HTERT-HM (cell line): Measurements from ENCODE around the genes GP2 and ACSM2A.

DNA sequence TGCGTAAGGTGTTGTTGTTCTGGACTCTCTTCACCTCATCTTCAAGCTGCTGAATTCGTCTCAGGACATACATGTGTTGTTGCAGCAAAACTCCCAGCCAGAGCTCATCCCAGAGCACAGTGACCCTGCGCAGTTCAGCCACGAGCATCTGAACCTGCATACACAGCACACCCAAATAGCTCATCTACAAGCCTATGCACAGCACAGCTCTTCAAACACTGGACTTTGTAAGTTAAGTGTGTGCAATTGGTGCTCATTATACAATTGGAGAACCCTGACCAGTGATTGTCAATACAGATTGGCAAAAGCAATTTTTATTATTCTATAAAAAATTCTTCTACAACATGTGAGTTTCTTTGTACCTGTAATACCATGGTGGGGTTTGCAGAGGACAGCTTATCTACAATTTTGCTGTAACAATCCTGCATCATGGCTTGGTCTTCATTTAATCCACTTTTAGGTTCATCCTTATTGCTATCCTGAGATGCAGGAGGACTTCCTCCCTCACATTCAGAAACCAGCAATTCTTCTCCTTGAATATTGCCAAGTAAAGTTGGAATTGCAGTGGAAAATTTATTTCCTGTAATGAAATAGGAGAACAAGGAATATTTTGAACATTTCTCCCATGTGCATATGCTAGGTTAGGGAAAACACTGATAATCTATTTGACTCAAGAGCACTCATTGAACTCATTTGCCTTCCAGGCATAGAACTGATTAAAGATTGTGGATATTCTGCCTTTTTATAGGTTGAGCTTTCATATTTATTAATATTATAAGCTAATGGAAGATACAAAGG lies 46.3 kb upstream of the ARL6IP1 start:
- RRBS, result no CpG with 5 or more reads among the region's 4 CpGs

DNA sequence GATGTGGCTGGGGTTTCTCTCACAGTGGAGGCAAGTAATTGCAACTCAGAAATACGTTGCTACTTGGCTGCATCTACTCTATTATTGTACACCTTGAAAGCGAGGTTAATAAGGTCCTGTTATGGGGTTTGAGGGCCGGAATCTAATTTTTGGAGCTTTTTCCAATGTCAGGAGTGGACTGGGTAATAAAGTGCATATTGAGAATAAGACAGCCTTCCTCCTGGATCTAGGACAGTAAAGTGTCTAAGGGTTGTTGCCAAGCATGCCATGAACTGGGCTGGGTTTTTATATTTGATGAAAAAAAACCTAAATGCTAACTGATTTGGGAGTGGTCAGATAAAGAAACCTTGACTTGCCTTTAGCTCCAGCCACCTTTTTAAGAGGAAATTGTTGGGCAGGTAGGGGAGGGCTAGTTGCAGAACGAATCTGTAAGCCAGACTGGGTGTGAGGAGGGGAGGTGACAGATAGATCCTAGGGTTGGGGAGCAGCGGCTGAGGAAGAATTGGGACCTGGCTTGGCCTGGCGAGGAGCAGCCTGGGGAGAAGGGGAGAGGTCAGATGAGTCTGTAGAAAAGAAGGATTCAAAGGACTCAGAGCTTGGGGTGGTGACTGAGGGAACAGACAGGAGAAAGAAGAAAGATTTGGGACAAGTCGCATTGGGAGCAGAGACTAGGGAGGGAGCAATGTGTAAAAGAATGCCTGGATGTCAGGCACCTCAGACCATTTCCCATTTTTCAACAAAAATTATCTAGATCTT lies 12.1 kb downstream of the TMC7 start:
- RRBS, result no CpG with 5 or more reads among the region's 7 CpGs

GRCh38 chr16:19135769-19136653 lies 22.2 kb downstream of the ITPRIPL2 start:
- RRBS, result no CpG with 5 or more reads among the region's 13 CpGs

GRCh38 chr16:19210479-19211420 lies 42.7 kb downstream of the SYT17 start:
- RRBS, result 0% methylated on average over 1 of the region's 17 CpGs

DNA sequence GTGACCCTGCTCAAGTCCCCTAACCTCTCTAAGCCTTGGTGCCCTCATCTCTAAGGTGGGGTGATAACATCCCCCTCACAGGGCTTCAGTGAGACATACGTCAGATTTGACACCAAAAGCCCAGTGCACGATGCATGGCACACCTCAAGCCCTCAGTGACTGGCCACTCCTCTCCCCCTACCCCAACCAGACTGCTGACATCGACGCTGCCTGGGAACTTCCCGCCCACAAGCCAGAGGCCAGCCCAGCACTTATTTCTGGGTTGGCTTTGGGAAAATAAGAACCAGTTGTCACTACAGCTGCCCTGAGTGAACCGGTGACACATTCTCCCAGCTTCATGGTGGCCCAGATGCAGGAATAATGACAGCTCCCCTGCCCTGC lies 9.6 kb downstream of the KNOP1 start:
- RRBS, result no CpG with 5 or more reads among the region's 6 CpGs

- RRBS, result no CpG with 5 or more reads among the region's 3 CpGs
These were observed 44.0 kb downstream of the GPRC5B start for GRCh38 chr16:19840543-19841148.

- RRBS, result no CpG with 5 or more reads among the region's 7 CpGs
These were observed 24.8 kb downstream of the GPRC5B start for GRCh38 chr16:19859716-19860281.

- RRBS, result no CpG with 5 or more reads among the region's 3 CpGs
These were observed 3.0 kb downstream of the GP2 start for GRCh38 chr16:20324212-20324790.

DNA sequence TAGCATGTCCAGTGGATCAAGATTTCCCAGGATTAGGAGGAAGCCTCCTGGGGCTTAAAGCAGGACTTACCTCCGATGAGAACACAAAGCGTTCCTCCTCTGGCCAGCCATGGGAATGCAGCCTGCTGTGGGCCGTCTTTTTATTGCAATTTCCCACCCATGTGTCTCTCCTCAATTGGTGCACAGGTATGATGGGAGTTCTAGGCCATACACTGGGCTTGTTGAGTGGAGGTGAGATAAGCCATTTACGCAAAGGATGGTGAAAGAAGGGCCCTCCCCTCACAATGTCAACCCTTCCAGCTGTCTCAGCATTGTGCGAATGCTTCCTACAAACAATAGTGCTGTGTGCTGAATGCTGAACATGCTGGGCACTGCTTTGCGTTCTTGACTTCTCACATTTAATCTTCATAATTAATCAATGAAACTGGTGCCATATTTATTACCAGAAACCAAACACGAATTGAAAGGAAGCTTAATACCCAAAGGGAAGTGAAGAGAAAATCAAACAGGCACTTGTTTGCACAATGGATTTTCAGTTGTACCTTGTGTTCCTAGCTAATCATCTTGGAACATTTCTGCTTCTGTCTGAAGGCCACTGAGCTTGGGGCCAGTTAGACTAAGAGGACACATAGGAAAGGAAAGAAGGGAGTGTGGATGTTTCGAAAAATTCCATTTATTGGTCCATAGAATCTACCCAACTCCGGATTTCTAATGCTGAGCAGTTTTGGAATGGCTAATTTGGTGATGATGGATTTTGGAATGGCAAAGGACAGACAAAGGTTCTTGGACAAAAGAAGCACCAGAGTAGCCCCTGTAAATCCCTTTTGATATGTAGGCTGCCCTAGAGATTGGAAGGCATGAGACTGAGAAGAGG lies at the start of gene GP2:
TSS of gene GP2 (minus strand) at position 117 of the 874 bp plus-strand sequence.
- RRBS, result no CpG with 5 or more reads among the region's 9 CpGs

DNA sequence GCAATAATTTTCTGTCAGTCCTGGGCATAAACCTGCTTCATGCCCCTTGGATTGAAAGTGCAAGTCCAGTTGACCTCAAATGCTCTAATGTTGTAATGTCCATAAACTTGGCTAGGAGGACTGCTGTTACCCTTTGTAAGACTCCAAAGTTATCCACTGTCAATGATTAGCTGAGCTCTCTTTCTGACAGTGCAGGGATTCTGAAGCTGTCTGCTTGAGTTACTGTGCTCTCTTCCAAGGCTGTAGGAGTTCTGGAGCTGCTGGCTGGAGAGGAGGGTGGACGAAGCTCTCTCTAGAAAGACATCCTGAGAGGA lies at the start of gene ACSM2A:
TSS of gene ACSM2A (plus strand) at position 162 of the 314 bp plus-strand sequence.
- RRBS, result no CpG with 5 or more reads among the region's 1 CpG

DNA sequence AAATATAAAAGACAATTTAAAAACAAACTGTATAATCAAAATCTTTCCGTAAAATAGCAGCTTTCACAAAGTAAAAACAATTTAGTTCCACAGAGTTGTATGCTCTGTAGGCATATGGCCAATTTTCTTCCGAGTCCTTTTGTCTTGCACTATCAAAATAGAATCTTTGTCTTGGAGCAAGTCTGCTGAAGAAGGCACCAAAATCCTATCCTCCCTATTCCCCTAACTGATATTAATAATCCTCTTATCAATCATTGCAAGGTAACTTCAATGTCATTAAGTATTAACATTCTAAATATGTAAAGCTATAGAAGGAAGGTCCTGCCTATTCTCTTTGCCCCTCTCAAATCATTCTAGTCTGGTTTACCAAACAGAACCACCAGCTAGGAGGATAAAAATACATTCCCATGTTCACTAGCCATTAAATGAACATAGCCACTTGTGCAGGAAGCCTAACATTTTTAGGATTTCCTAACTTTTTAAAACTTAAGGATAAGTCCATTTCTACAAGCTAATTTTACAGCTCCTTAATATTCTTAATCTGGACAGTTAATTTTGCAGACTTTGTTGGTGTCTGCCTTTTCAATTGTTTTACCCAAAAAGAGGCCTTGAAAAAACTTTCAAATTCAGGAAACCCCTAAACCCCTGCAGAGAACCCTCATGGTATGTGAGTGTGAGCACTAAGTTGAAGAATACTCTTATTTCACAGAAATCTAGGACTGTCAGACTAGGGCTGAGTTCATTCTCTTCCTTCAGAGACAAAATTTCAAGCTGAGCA lies 7.3 kb downstream of the THUMPD1 start:
- RRBS, result no CpG with 5 or more reads among the region's 2 CpGs

GRCh38 chr16:21283275-21284228 lies 5.5 kb upstream of the CRYM start:
- RRBS, result 7% methylated on average over 5 of the region's 64 CpGs

GRCh38 chr16:21364163-21364830 lies 86.2 kb upstream of the CRYM start:
- RRBS, result no CpG with 5 or more reads among the region's 10 CpGs

DNA sequence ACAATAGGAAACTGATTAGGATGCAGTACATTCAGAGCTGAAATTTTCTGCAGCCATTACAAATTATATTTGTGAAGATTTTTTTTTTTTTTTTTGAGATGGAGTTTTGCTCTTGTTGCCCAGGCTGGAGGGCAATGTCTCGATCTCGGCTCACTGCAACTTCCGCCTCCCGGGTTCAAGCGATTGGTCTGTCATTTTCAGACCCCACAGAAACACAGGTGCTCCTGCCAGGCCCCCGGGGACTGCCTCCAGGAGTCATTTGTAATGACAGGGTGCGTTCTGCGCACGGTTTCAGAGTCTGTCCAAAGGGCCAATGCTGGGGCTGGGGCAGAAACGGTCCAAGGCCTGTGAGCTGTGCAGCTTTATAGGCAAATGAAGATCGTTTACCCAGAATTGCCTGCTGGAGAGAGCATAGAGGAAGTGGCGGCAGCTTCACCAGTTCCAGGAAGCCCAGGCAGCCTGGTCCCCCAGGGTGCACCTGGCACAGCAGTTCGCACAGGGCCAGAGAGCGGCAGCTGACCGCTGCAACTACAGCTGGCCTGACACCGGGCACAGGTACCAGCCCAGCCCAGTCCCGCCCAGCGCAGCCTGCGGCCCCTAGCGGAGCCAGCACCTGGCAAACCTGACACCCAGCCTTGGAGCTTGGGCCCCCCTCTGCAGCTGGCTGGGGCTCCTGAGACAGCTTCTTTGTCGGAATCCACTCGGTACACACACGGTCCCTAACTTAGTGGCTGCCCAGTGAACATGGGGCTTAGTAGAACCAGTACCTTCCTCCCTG lies 92.5 kb upstream of the METTL9 start:
- RRBS, result 86% methylated on average over 3 of the region's 23 CpGs

DNA sequence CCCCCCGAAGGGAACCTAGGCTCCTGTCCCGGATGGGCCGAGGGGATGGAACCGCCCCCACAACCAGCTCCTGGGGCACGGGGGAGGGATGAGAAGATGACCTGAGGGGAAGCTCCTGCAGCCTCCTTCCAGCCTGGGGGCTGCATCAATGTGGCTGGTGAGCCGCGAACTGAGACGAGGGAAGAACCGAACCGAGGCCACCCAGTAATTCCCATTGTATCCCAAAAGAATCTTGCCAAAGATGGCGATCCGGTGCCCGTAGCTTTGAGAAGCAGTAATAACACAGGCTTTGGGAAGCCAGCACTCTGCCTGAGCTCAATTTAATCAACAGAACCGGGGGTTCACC lies 78.6 kb upstream of the METTL9 start:
- RRBS, result no CpG with 5 or more reads among the region's 14 CpGs

- RRBS, result no CpG with 5 or more reads among the region's 38 CpGs
These were observed 44.6 kb upstream of the METTL9 start for GRCh38 chr16:21554574-21555361.

GRCh38 chr16:22026801-22027088 lies 18.8 kb downstream of the MOSMO start:
- RRBS, result no CpG with 5 or more reads among the region's 1 CpG

DNA sequence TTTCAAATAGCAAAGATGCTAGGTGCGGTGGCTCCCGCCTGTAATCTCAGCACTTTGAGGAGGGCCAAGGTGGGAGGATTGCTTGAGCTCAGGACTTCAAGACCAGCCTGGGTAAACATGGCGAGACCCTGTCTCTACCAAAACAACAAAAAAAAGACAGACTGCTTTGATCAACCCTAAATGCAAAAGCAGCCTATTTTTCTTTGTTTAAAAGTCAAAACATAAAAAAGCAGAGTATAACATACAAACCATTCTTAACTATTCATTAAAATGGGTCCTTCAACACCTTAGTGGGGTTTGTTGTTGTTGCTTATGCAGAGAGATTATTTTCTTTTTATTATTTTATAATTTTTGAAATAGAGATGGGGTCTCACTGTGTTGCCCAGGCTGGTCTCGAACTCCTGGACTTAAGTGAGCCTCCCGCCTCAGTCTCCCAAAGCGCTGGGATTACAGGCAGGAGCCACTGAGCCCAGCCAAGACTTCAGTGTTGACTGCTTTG lies 11.6 kb upstream of the POLR3E start:
- RRBS, result no CpG with 5 or more reads among the region's 6 CpGs

DNA sequence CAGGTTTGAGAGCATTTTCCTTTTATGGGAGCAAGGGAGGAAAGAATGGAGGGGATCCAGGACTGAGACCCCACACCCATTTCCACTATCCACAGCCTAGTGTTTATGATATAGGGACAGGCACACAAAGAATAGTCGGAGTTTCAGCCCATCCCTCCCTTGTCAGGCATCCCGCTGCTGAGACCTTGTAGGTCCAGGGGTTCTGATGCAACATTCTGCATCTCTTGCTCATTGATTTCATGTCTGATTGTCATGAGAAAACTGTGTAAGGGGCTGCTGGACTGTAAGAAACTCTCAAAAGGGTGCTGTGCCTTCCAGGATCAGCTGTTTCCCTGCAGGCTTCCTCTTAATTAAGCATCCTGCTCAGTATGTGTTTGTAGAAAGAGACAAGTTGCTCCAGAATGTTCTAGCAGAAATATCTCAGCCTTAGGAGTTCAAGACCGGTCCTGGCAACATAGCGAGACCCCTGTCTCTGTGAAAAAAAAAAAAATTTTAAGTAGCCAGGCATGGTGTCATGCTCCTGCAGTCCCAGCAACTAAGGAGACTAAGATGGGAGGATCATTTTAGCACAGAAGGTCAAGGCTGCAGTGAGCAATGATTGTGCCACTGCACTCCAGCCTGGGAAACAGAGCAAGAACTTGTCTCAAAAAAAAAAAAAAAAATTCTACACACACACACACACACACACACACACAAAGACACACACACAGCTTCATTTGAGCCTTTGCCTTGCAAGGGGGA lies 5.2 kb upstream of the POLR3E start:
- RRBS, result no CpG with 5 or more reads among the region's 4 CpGs